ENCODE measurements around a stretch of chr15.

- PRO-cap: no peak
Observed at GRCh38 chr15:90099538-90100379, 2.5 kb downstream of the IDH2 start.

GRCh38 chr15:90153624-90154040 lies 47.5 kb upstream of the SEMA4B start:
- PRO-cap: no peak

GRCh38 chr15:90162943-90163399 lies 38.2 kb upstream of the SEMA4B start:
- PRO-cap: no peak

- PRO-cap: bidirectional peak, plus-strand start at chr15:90184921, minus-strand start at chr15:90184874
Observed at GRCh38 chr15:90184738-90185840, 16.0 kb upstream of the SEMA4B start.

DNA sequence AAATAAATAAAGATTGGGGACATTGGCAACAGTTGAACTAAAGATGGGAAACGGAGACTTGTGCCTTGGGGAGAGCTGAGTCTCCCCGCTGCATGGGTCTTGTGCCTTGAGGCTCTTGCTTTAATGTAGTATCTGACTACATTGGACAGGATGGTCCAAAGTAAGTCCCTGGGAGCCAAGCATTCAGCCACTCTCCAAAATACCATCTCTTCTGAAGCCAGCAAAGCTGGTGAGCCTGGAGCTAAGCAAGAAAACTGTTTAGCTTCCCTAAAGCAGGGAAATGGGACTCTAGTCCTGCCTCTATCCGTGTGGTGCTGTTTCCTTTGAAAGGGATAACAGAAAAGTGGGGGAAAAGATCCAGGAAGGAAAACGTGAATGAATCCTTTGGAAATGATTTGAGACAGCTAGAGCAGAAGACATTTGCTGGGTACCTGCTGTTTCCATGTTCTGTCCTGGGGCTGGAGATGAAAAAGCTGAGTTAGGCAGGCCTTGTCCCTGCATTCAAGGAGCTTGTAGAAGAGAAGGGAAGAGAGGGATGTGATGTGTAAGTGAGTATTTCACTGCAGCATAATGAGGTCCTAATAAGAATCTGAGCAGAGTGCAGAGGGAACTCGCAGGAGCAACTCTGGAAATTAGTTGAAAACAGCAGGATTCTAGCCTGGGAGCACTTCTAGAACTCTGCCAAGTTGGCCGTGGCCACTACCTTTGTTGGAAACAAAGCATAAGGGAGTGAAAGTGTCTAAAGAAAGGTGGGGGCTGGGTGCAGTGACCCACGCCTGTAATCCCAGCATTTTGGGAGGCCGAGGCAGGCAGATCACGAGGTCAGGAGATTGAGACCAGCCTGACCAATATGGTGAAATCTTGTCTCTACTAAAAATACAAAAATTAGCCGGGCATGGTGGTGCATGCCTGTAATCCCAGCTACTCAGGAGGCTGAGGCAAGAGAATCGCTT lies 13.9 kb upstream of the SEMA4B start:
- PRO-cap: no peak

GRCh38 chr15:90191637-90192654 lies 9.2 kb upstream of the SEMA4B start:
- PRO-cap: no peak

- PRO-cap: no peak
Observed at GRCh38 chr15:90234449-90234966, 499 bp downstream of the GDPGP1 start.

- PRO-cap: no peak
Observed at GRCh38 chr15:90241266-90242071, 7.5 kb downstream of the GDPGP1 start.

DNA sequence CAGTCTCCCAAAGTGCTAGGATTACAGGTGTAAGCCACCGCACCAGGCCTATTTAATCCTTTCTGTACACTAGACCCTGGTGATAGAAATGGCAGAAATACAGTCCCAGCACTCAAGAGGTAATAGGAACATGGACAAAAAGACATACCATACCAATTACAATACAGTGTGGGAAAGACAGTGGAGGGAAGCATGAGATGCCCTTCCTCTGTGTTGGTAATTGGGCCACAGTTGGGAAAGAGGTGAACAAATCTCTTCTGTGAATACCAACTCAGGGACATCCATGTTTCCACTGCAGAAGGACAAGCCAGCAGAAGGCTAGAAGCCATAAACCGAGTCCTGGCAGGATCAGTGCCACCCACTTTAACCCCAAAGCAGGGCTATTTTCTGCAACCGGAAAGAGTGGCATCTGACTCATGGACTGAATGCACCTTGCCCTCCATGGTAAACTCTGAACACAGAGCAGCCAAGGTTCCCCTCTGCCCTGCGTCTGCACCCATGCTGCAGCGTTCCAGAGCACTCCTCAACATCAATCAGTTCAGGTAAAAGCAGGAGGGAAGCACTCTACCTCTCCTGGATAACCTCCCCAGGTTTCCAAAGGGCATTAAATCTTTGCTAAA lies 940 bp upstream of the NGRN start:
- PRO-cap: no peak

DNA sequence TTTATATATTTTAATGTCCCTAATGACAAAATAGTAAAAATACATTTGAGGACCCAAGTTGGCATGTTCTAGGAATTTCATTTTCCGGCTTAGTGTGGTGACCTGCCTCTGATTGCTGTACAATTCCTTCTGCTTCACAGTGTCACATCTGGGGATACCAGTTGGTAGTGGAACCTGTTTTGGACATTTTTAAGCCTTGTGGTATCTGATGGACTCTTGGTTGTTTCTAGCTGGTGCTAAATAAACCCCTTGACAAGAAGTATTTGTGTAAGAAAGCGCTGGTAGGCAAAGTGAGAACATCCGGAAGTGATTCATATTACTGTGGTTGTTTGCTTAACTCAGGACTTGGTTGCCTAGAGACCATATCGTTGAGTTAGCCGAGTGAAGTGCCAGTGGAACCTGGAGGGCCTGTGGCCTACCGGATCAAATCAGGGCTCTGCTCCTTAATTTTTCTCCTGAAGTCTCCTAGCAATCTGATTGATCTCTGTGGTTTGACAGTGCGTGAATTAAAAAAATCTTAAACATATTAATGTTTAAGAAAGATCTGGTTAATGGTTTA lies 12.8 kb downstream of the IQGAP1 start:
- PRO-cap: bidirectional peak, plus-strand start at position 392 of the sequence, minus-strand start at position 228 of the sequence

GRCh38 chr15:90550906-90551482 lies 21.3 kb downstream of the CRTC3 start:
- PRO-cap: no peak

DNA sequence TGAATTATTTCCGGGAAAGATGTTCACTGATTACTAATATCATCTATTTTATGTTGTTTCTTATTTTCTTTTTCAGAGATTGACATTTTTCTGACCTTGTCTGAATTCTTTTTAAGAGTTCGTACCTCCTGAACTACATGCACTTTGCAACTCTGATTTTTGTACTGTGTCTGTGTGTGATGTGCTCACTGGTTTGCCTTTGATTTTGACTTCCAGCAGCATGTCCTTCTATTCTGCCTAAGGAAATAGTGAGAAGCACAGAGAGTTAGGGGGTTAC lies 23.3 kb downstream of the CRTC3 start:
- PRO-cap: no peak

- PRO-cap: no peak
Observed at GRCh38 chr15:90597481-90598010, 67.8 kb downstream of the CRTC3 start.

- PRO-cap: no peak
Observed at GRCh38 chr15:90645819-90646404, 71.2 kb upstream of the BLM start.

GRCh38 chr15:90878509-90879365 lies 5.6 kb upstream of the FES start:
- PRO-cap: no peak

GRCh38 chr15:90901595-90902821 lies 1.1 kb upstream of the MAN2A2 start:
- PRO-cap: bidirectional peak, plus-strand start at chr15:90902348, minus-strand start at chr15:90902323; bidirectional peak, plus-strand start at chr15:90902755, minus-strand start at chr15:90902613

DNA sequence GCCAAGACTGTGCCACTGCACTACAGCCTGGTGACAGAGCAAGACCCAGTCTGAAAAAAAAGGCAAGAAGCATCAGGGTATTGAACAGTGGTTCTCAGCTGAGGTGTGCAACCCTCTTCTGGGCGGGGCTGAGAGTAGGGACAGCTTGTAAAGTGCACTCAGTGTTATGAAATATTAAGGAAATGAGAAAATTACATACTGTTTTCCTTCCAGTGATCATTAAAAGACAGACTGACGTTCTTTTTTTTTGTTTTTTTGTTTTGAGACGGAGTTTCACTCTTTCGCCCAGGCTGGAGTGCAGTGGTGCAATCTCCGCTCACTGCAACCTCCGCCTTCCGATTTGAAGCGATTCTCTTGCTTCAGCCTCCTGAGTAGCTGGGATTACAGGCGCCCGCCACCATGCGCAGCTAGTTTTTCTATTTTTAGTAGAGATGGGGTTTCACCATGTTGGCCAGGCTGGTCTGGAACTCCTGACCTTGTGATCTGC lies 11.2 kb downstream of the MAN2A2 start:
- PRO-cap: no peak

GRCh38 chr15:90932246-90932424 lies 214 bp downstream of the HDDC3 start:
- PRO-cap: no peak

GRCh38 chr15:91801974-91802743 lies 51.3 kb upstream of the SLCO3A1 start:
- PRO-cap: no peak

- PRO-cap: no peak
Observed at GRCh38 chr15:91940258-91941633, 87.2 kb downstream of the SLCO3A1 start.